Natural killer cell (primary cell): Measurements from ENCODE around the genes BFAR and PDXDC1.

- PRO-cap: no peak
Measured at GRCh38 chr16:12078679-12079492, 102.4 kb downstream of the SNX29 start.

- PRO-cap: bidirectional peak, plus-strand start at chr16:12080312, minus-strand start at chr16:12080175
Measured at GRCh38 chr16:12079962-12080653, 103.6 kb downstream of the SNX29 start.

- PRO-cap: no peak
Measured at GRCh38 chr16:12097250-12098174, 121.0 kb downstream of the SNX29 start.

DNA sequence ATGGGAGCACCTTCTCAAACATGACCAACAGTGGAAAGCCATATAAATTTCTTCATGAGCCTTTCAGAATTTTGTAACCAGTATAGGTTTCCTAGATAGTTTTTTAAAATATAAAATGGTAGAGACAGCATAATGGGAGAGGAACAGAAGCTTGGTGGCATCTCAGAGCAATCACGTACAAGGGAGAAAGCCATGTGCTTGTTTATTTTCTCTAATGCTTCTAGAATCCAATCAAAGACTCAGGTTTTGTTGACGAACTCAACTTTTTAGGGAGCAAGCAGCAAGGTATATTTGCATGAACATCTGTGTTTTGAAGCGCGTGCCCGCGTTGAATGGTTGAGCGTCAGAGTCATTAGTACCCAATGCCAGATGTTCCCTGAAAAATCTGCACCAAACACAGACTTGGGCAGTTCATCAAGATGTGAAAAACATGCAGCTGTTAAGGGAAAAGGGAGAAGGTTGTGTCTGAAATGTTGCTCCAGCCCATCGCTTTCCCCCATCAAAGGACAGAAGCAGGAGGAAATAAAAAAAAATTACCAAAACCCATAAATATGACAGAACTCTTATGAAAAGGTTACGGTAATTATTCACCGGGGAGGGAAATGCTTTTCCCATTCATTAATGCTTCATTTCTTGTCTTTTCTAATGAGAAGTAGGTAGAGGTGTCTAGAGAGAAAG is 170.4 kb downstream of the SNX29 start:
- PRO-cap: no peak

DNA sequence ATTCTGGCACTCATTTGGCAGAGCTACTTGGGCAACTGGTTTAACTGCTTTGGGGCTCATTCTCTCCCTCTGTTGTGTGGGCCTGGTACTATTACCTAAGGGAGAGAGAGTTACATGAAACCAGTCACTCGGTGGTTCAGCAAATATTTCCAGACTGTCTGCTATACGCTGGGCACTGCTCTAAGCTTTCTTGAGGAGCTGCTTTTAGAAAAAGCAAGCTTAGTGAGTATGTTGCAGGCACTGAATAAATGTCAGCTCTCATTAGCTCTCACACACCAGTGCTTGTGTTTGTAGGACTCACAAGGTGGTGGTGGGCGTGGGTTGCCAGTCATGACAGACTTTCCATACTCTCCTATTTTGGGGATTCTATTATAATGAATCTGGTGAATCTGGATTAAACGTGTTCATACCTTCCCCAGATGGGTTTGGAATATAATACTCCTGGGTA is 1.7 kb upstream of the SHISA9 start:
- PRO-cap: no peak

DNA sequence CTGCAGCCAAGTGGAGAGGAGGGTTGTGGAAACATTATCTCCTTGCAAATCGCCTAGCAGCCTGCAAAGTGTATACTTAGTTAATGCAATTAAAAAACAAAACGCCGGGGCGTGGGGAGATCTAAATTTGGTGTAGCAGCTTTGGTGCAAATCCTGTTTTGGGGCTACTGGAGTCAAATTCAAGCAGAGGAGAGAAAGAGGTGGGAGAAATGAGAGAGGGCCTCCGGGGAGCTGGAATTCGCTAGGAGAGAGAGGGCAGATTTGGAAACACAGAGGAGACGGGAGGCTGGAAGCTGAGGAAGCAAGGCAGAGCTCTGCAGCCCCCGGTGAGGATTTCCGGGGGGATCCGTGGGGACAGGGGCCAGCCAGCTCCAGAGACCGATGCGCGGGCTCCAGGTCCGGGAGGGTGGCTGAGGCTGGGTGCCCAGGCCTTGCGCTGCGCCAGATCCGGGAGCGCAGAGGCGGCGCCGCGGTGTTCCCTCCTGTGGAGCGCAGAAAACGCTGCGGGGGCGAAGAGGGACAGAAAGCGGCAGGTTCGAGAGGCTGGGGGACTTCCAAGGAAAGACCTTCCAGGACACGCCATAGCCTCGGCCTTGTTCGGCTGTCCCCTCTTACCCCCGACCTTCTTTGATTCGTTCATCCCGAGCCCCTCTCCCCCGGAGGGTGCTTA is 924 bp upstream of the SHISA9 start:
- PRO-cap: no peak

- PRO-cap: no peak
Measured at GRCh38 chr16:13098657-13099110, 197.3 kb downstream of the SHISA9 start.

- PRO-cap: no peak
Measured at GRCh38 chr16:13936548-13937242, 16.7 kb downstream of the ERCC4 start.

DNA sequence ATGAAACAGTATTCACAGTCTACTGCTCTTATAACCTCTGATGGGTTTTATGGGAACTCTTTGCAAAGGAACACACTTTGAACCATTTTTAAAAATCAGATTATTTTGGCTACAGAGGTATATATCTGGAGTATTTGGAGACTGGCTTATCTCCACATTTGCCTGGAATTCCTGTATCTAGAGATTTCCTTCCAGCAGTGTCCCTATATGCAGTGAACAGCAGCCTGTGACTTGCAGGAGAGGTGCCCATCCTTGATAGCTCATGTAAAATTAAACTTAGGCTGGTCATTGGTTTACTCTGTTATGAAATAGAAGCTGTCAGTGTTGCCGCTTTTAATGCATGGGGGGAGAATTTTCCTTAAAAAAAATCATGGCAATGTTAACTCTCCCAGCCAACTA is 114.6 kb downstream of the MRTFB start:
- PRO-cap: no peak

DNA sequence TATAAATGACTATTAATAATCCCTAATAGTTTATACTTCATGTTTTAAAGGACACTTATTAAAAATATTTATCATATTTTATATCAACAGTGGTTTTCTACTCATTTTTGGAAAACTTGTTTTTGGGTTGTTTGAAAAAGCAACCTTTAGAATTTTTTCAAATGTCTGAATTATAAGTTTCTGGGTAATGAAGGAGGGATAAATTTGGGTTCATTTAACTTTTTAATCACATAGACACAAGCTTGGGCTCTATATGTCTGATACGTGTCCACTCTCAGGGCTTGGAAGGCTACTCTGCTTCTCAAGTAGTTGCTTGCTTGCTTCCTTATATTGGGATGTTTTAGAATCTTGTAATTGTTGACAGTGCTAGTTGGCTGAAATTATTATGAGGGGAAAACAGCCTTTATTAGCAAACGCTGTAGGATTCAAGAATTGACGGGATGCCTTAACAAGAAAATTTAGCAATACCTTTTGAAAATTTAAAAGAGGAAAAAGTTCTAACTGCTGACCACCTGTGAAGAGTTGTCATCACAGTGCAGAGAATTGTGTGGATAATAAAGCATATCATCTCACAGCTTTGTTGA is 118.5 kb downstream of the MRTFB start:
- PRO-cap: no peak

GRCh38 chr16:14236201-14237024 is 165.3 kb downstream of the MRTFB start:
- PRO-cap: no peak

DNA sequence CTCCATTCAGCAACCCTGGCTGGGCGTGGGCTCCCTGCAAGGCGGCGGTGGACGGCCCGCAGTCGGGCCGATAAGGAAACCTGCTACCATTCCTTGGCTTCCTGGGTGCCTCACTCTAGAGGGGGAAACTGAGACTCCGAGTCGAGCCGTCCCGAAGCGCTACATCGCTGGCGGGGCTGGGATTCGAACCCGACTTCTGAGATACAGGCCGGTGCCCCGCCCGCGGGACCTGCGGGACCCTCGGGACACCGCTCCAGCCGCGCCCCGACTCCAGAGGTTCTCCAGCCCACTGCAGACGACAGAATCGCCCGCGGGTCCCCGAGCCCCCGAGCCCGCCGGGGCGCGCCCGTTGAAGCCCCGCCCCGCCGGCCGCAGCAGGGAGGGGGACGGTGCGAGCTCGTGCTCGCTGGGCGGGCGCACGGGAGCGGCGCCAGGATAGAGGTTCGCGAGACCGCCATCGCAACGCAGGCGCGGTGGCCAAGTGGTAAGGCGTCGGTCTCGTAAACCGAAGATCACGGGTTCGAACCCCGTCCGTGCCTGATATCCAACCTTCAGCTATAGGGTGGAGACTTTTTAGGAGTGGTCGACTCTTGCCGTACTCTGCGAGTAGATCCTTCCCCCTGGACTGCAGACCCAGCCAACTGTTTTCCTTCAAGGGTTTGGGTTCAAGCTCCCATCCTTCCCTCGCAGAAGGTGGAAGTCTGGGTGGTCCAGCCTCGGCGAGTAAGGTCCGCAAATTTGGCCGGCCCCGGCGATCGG is 214.5 kb downstream of the MRTFB start:
- PRO-cap: bidirectional peak, plus-strand start at position 465 of the sequence, minus-strand start at position 293 of the sequence

DNA sequence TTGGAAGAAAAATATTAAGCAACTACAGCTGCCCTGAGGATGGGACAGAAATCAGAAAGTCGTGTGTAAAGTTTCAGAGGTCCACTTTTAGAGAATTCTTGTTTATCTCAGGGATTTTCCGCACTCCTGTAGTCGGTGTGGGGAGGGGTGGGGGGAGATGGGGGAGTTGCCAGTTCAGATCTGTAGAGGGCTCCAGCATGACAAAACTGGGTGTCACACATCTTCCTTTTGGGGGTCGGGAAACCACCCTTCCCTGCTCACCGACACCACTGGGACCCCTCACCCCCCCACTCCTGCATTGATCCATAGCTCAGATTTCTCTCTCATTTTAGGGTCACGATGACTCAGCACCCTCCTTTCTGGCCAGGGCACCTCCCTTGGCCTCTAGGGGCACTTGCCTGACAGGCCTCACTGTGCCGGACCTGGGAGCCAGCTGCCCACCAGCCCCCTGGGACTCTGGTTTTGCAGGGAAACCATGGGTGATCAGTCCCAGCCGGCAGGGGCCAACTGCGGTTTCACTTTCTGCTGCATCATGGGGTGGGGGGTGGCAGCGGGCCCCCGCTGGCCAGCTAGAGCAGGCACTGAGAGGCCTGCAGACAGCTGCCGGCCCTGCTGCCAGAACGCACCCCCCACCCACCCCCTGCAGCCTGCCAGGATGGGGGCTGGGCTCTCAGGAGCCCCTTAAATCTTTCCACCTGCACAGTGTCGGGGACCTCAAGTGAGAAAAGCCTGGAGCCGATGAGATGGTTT is 239.4 kb downstream of the MRTFB start:
- PRO-cap: no peak

DNA sequence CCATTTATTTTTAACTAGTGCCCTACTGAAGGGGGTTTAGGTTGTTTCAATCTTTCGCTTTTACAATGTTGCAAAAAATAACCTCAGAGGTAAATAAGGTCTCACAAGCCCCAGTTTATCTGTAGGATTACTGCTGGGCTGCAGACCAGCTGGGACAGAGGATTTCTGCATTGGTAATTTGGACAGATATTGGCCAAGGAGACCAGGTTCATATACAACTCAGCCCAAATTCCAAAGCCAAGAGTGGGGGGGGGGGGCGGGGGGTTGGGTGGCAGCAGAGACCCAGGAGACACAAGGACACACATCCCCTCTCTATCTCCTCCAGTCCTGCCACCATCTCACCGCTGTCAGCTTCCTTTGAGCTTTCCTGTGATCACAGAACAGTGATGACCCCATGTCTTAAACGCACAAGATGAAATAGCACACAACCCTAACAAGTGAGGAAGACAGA is 274.9 kb downstream of the PARN start:
- PRO-cap: no peak

- PRO-cap: no peak
Measured at GRCh38 chr16:14399113-14399893, 230.8 kb downstream of the PARN start.

- PRO-cap: no peak
Measured at GRCh38 chr16:14405388-14406091, 224.5 kb downstream of the PARN start.

- PRO-cap: no peak
Measured at GRCh38 chr16:14501390-14502385, 128.4 kb downstream of the PARN start.

DNA sequence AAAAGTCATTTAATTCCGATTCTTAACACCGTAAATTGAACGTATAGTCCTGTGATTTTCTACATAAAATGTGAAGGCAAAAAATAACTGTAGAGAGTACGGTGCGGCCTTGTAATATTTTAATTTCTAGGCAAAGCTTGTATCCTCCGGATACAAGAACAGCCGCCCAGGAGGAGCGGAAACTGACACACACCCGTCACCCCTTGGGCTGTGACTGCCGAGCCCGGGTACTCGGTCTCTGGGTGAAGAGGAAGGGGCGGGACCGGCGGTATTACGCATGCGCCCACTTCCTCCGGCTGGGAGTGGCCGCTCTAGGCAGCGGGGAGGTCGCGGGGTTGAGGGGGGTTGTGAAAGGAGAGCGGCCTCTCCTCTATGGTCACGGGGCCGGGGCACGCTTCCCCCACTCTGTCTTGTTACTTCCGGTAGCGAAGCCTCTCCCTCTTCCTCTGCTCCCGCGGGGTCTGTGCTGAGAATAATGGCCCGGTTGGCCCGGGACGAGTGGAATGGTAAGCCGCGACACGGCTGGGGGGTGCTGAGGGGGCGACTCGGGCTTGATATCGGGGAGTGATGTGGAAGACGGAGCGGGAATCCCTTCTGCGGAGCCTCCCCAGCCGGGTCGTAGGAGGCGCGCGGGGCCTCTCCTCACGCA is at the start of gene BFAR:
Gene BFAR, plus strand, starts transcription at position 439 of the 649 bp plus-strand sequence.
- PRO-cap: bidirectional peak, plus-strand start at position 442 of the sequence, minus-strand start at position 216 of the sequence

GRCh38 chr16:14640567-14641018 is 7.8 kb downstream of the BFAR start:
- PRO-cap: no peak

- PRO-cap: unidirectional peak, plus-strand start at chr16:14975129; unidirectional peak, minus-strand start at chr16:14975320
Measured at GRCh38 chr16:14974470-14975544, at the start of gene PDXDC1. Gene PDXDC1, plus strand, starts transcription at chr16:14975026.